H7 (cell line): ENCODE measurements around a stretch of chrX.

GRCh38 chrX:115892103-115892545 is 278.4 kb upstream of the AGTR2 start:
- RAMPAGE, long total RNA: no peak

DNA sequence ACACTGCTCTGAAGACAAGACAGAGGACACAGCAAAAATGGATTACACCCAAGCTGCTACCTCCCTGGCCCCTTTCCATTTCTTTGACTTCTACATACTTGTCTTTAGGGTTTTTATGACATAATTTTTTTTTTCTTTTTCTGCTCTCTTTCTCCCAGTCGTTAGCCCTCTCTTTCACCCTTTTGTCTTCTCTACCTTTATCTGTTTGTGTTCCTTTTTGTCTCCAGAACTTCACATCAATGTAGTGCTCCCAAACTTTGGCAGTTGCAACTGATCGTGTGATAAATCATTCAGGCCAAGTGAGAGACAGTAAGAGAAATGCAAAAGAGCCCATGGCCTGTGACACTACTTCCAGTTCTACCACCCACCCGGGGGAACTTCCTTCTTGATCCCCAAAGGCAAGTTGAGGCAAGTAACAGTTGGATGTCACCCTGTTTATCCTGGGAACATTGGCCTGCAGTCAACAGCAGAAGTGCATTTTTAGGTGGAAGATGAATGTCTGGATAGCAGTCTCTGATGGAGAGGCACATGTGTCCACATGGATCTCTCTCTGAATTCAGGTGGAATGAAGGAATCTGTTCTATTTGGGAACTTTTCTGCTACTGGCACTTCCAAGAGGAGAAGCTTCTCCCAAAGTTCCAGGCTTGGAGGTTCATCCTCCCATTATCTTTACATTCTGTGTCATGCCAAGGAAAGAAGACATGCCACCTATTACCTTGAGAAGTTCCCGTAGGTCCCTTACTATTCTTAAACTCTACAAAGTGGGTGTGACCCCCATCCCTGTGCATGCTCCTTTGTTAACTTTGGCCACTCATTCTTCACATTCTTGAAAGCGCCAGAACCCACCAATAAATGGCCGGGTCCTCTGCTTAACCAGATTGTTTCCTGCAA is 265.7 kb upstream of the AGTR2 start:
- RAMPAGE, long total RNA: no peak

GRCh38 chrX:115931911-115933004 is 238.3 kb upstream of the AGTR2 start:
- RAMPAGE, long total RNA: no peak

- RAMPAGE, long total RNA: no peak
Measured at GRCh38 chrX:115933085-115933929, 237.2 kb upstream of the AGTR2 start.

DNA sequence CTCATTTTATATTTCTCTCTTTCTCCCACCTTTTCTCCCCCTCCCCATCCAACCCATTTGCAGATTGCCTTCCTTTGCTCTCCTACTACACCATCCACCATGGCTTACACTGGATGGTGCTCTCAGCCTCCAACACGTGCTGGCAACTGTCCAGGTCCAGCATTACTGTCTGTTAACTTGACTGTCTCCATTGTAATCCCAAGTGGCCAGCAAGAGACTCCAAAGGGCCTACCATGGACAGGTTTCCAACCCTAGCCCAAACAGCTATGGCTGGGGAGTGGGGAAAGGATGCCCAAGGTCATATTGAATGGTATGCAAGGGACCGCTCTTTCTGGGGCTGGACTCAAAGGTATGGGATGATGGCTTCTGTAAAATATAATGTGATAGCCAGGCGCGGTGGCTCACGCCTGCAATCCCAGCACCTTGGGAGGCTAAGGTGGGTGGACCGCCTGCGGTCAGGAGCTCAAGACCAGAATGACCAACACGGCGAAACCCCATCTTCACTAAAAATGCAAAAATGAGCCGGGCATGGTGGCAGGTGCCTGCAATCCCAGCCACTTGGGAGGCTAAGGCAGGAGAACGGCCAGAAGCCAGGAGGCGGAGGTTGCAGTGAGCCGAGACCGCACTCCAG is 225.7 kb upstream of the AGTR2 start:
- RAMPAGE, long total RNA: no peak

GRCh38 chrX:115967097-115968064 is 203.2 kb upstream of the AGTR2 start:
- RAMPAGE, long total RNA: no peak

- RAMPAGE, long total RNA: no peak
Measured at GRCh38 chrX:116948952-116949331, 486.2 kb upstream of the CT83 start.

DNA sequence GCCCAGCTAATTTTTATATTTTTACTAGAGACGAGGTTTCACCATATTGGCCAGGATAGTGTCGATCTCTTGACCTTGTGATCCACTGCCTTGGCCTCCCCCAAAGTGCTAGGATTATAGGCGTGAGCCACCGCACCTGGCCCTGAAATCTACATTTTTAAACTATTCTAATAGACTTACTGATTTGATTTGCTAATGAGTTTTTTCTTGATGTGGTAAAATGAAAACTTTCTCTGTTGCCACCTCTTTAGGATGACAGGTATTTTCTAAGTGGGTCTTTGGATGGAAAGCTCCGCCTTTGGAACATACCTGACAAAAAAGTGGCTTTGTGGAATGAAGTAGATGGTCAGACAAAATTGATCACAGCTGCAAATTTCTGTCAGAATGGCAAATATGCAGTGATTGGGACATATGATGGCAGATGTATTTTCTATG is 54.5 kb upstream of the DOCK11 start:
- RAMPAGE, long total RNA: no peak

- RAMPAGE, long total RNA: no peak
Measured at GRCh38 chrX:118975810-118976599, 1.6 kb downstream of the LONRF3 start.

GRCh38 chrX:119207499-119208090 is 28.5 kb upstream of the PGRMC1 start:
- RAMPAGE, long total RNA: no peak

- RAMPAGE, long total RNA: no peak
Measured at GRCh38 chrX:119390129-119390468, 9.0 kb upstream of the SLC25A43 start.

DNA sequence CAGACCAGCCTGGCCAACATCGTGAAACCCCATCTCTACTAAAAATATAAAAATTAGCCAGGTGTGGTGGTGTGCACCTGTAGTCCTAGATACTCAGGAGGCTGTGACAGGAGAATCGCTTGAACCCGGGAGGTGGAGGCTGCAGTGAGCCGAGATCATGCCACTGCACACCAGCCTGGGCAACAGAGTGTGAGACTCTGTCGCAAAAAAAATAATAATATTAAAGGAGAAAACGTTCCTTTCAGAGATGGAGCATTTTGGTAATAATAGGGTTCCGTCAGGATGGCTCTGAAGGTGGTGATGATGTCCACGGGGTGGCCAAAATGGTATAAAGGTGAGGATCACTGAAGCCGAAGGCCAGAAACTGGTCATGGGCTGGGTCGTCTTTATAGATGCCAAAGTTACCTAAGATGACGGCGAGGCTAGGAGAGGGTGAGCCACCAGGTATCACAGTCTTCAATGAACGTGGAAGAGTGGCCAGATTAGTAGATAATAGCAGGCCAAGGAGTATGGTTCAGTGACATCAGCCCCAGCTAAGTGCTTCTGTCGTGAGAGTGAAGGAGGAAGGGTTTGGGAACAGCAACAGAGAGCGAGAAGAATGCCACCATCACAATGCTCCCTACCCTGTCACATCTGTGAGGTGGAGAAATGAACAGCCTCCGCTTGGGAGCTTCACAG is 17.1 kb upstream of the SLC25A5 start:
- RAMPAGE, long total RNA: no peak

DNA sequence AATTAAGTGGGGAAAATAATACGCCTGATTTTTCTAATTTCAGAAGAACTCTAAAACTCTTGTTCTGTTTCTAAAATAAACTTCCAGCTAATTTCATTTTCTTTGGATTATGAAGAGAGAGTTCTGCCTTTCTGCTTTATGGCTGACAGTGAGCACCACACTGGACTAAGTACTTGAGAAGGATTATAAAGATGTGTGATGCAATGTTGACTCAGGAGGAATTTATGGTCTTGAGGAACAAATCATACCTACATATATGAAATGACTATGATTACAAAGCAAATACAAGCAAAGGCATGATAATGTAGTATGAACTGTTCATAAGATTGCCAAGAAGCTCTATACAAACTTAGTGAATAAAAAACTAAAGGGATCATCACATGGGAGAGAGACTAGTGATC is 13.0 kb upstream of the SLC25A5 start:
- RAMPAGE, long total RNA: no peak

GRCh38 chrX:119467321-119467898 is 834 bp upstream of the SLC25A5 start:
- RAMPAGE, long total RNA: no peak

DNA sequence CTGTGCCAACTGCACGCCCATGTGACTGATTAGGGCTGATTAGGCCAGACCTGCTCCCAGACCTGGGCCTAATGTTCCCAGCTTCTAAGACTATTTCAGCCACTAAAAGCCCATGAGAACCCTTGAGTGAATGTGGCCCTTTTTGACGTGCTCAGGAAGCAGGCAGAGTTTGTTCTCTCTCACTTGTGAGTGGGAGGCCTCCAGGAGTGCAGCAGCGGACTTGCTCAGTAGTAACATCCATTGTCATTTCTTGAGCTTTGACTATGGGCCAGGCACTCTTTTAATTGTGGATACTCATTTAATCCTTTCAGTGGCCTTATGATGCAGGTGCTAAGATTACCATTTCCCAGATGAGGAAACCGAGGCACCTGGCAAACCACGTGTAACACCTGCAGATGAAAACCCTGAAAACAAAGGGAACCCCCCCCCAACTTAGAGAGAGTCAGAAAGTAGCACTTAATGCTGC is 13.5 kb downstream of the SLC25A5 start:
- RAMPAGE, long total RNA: no peak

DNA sequence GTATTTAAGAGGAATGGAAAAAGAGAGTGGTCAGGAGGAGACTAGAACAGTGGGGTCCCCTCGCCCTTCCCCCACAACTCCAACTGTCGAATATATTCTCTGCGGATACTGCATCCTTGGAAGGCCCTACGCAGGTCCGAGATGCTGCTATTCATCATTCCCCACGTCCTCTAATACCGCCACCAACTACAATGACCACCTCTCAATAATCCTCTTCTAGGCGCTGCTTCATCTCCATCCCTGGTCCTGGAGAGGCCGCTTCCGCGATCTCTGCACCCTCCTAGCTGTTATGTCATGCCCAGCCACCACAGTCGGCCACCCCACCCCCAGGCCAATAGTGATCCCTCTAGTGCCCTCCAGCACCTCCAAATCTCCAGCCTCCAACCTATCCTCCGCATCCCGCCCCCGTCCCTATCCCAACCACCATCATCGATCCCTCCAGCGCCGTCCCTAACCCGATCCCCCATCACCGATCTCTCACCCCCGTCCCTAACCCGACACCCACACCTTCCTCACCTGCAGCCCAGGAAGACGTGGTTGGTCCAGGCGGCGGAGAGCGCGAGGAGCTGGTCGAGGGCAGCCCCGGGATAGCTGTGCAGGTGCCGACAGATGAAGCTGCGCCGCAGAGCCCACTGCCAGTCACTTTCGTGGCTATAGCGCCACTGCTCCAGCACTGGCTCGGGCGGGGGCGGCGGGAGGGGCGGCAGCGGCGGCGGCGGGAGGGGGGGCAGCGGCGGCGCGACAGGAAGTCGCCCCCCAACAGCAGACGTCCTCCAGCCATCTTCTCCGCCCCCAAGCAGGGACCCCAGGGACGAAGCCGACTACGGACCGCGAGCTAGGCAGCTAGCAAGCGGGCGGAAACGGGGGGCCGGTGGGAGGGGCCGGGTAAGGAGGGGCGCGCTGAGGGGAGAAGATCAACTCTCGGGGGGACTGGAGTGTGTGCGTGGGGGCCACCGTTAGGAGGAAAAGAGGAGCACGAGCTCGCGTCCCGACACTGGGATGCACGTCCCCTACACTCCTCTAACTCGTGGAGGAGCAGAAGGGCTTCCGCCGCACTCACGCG is 31.2 kb downstream of the UBE2A start:
- RAMPAGE, long total RNA: no peak

GRCh38 chrX:119816180-119816696 is 24.8 kb upstream of the RPL39 start:
- RAMPAGE, long total RNA: no peak

- RAMPAGE, long total RNA: no peak
Measured at GRCh38 chrX:120251255-120252194, 913 bp downstream of the ZBTB33 start.

GRCh38 chrX:120560156-120560339 is 714 bp downstream of the CUL4B start:
- RAMPAGE, long total RNA: no peak

GRCh38 chrX:120589277-120589600 is 14.7 kb upstream of the MCTS1 start:
- RAMPAGE, long total RNA: no peak